ENCODE measurements around a stretch of chr11.

DNA sequence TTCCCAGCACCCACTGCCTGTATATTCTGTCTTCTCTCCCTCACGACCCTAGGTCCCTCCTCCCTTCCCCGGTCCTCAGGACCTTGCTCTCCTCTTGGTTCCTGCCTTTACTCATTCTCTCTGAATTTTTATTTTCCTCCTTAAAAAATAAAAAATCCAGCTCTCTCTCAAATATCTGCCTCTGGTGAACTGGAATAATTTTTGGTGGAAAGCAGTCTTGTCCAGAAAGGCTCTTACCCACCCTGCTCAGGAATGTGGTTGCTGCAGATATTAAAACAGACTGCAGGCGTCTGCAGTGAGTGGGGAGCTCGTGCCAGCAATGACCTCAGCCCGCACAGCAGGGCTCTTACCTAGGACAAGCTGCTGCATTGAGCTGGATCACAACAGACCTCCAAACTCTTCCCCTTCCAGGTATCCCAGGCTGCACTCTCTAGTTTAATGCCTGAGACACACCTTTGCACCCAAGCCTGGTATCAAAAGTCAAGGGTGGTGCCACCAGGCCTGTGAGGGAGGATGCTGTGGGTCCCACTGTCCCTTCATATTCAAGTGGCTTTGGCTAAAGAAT is 69.6 kb upstream of the CDON start:
- PRO-cap = no peak

GRCh38 chr11:126153981-126154424 is 57.4 kb downstream of the RPUSD4 start:
- PRO-cap = no peak

- PRO-cap = no peak
These were observed 1.7 kb downstream of the SRPRA start for GRCh38 chr11:126266912-126267459.

GRCh38 chr11:126290305-126291069 is 7.6 kb downstream of the TIRAP start:
- PRO-cap = no peak

DNA sequence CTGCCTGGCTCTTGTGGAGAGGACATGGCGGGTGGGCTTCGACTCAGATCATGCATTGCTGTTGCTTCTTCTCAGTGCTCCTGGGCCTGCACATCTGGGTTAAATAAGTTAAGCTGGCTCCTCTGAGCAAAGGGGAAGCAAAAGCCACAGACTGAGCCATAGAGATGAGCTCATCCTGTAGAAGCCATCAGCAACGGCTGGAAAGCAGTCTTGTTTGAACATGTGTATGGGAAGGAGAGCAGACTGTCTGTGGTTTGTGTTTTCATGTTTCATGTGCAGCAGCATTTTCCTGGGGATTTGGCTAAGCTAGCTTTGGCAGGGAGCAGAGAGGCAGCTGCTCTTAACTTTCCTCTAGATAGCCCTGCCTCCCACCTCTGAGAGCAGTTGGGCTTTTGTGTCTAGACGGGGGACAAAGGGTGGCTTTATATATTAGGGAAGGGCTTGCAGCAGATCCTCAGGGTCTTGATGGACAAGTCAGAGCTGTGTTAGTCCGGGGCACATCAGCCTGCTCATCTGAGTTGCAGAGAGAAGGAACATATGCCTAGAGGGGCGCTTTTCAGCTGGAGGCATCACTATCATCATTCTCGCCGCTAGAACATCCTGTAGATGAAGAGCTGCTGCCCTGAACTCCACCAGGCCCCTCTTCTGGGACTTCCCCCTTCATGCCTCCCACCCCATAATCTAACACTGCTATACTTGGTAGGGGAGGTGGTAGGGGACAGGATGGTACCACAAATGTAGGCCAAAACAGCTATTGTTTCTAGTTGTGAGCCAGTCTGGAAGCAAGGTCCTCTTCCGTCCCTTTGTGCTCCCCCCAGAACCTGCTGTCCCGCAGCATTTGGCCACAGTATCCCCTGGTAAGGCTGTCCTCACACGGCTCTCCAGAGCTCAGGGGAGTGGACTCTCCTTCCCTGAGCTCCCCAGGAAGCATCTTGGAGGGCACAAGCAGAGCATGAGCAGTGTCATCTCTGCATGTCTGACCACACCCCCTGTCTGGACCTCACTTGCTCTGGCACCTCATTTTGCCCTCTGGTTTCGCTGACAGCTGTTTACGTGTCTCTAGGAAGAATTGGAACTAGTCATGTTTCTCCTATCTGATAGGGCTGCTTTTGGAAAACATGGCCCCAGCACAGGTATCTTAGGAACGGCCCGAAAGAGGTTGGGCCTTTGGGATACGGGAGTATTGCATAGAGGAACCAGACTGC is 15.2 kb downstream of the DCPS start:
- PRO-cap = no peak

GRCh38 chr11:126585772-126586353 is 230.4 kb downstream of the ST3GAL4 start:
- PRO-cap = no peak

DNA sequence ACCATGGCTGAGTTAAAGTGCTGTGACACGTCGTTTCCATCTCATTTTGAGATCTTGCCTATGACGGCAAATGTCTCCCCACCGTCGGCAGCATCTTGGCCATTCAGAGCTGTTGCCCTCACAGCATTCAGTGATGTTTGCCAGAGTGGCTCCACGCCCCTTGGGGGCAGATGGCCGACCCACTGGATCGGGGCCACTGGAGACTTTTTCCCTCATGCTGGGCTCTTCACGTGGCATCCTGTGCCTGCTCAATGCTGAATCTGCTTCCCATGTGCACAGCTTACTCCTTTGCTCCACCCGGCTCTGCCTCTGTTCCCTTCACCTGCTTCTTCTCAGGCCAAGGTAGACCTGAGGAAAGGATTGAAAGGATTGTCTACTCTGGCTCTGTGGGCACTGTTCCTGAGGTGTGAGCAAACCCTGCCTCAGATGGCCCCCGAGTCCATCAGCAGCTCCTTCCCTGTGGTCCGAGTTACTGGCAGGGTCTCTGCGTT is 314.9 kb downstream of the KIRREL3 start:
- PRO-cap = no peak

- PRO-cap = no peak
These were observed 757.5 kb upstream of the KIRREL3 start for GRCh38 chr11:127758099-127758450.

DNA sequence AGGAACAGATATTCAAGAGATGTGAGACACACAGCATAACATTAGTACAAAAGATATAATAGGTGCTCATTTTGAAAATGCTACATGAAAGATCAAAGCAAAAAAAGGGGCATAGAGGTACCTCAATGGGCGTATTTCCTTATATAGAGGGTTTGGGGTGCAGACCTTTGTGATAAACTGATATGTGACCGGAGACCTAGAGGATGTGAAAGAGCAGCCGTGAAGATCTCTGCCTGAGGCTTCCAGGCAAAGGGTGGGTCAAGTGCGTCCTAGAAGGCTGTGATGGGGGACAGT is 551.4 kb downstream of the ETS1 start:
- PRO-cap = no peak

DNA sequence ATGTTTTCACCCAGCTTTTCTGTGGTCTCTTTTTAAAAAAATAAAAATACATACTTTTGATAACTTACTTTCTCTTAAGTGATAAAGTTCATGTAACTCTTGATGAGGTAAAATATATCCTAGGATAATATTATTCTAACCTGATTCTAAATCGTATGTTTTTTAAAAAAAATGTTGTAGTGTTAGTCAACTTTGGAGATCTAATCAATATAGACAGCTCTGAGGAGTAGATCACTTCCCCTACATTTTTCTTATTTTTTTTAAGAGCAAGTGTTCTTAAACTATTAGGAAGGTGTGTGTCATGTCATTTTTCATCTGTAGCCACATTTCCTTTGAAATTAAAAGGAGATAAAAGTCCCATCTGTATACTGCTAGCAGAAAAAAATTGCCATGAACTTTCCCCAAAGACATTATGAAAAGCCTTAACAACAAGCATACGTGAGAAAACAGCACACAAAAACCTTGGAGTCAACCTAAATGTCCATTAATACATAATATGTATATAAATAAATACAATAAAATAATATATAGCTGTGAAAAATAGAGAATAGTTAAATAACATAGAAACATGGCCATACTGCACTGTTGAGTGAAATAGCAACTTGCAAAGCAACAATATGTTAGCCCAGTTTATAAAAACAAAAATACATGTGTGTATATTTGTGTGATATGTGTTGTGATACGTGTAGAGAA is 286.6 kb downstream of the ETS1 start:
- PRO-cap = no peak

DNA sequence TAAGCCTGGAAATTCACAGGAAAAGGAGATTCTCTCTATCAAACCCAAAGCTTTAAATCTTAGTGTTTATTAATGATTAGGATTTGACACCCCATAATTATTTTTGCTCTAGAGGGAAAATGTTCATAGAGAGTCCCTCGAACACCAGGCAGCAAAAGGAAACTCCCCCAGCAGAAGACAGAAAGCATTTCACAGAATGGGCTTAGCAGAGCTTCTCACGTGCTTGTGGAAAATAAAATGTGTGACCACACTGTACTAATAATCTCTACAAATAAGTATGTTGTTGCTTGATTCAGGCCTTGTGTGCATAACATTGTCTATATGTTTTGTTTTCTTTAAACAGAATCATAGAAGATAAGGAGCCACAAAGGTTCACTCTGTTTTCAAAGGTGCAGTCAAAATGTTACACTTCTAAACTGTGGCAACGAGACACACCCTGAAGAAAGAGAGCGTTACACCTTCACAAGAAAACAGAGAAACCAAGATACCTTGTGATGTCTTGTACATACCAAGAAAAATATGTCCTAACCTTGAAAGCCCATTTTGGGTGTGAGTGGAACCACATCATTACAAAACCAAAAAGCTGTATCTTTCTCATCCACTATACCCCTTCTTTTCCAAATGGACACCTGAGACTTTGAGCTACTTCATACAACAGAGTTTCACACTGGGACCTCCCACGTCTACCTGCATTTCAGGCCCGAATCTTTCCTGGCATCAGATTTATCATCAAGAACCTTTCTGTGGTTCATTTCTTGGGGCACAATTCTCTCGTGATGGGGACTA is 282.5 kb downstream of the ETS1 start:
- PRO-cap = bidirectional peak, plus-strand start at position 380 of the sequence, minus-strand start at position 153 of the sequence; unidirectional peak, plus-strand start at position 541 of the sequence

GRCh38 chr11:128422414-128423147 is 164.8 kb downstream of the ETS1 start:
- PRO-cap = bidirectional peak, plus-strand start at chr11:128422907, minus-strand start at chr11:128422683

DNA sequence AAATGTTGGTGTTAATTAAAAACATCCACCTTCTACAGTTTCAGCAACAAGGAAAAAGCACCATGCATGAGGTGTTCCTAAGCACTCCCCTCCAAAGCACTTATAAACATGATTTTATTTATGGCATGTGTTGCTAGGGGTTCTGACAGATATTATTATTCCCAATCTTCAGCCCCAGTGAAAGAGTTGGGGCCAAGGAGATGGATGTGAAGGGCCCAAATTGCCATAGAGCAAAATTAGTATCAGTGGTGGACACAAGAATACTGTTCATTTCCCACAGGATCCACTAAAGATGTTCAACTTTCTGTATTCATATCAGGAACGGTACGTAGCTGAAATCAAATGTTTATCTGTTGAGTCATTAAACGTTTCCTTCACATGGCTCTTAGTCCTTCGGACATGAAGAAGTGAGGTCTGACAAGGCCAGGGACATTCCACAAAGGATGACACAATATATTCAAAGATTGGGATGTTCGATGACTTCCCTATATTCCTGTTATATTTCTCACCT is 129.2 kb downstream of the ETS1 start:
- PRO-cap = no peak

GRCh38 chr11:128471996-128472596 is 115.3 kb downstream of the ETS1 start:
- PRO-cap = no peak

DNA sequence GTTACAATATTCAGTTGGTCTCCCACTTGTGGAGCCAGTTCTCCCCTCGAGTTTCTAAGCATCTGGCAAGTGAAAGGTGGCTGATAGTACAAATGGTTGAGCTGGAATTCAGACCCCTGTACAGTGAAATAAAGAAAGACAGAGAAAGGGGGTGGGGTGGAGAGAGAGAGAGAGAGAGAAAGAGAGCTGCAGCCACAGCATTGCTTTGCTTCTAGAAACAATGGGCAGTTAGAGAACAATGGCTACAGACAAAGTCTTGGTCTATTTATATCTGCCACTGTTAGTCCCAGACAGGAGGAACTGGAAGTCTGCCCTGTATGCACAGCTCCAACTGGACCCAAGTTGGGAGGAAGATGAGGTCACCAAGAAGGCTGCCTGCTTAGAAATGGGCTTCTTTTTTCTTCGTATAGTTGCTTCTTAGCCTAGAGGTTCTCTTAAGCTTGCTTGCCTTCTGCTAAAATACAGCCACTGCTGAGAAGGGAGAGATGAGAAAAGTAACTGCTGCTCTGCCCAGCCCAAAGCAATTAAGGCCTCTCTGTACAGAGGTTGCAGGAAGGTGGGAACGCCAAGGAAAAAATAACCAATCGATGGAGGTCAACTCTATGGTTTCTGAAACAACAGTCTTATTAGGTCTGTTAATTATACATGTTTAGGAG is 85.4 kb downstream of the ETS1 start:
- PRO-cap = no peak

DNA sequence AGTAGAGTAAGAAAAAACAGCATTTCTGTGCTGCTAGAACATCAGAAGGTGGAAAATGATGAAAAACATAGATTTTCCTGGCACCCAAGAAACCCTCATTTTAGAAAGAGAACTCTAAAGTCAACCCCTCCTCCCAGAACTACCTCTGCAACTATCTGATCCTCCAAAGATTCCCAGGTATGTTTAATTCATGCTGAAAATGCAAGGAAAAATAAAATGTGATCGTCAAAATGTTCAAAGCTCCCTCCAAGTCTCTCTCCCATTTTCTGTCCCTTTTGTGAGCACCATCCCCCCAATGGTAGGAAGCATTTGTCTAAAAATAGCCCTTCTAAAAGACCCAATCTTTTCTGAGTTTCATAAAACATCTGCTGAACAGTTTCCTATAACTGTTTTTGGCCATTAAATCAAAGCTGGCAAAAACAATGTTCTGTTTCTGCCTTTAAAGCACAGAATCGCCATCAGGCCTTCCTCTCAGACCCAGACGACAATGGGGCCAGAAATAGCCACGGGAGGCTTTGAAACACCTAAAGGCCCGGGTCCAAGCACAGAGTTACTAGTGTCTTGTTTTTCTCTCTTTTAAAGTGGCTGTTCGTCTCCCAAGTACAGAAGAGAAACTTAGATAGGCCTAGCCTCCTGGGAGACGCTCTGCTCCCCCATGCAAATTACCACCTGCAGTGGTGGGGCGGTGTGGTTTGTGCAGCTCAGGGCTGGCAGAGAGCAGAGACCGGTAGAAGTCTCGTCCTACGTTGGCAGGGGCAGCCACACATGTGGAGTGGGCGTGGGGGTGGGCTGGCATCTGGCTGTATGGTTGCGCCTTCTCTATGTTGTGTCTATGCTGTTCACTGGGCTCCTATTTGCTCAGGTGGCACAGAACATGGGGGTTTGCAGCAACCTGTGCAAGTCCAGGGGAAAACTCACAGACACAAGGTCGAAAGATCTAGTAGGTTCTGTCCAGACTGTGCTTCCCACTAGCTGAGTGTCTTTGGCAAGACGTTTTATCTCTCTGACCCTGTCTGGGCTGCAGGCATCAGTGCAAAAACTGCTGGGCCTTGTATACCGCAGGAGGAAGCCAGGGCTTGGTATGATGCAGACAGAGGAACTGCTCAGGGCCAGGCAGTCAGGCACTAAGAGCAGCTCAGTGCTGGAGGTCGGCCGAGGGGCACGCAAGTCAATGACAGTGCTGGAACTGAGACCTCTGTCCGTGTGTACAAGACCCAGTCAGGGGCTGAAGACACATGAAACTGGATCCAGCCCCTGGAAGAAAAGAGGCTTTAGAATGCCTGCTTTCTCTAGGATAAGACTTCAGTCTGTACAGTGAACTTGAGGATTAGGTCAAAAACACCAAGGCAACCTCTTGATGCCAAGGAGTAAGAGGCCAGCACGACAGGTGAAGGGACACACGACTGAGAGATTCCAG is 23.6 kb upstream of the ETS1 start:
- PRO-cap = bidirectional peak, plus-strand start at position 730 of the sequence, minus-strand start at position 578 of the sequence; bidirectional peak, plus-strand start at position 1,082 of the sequence, minus-strand start at position 970 of the sequence

DNA sequence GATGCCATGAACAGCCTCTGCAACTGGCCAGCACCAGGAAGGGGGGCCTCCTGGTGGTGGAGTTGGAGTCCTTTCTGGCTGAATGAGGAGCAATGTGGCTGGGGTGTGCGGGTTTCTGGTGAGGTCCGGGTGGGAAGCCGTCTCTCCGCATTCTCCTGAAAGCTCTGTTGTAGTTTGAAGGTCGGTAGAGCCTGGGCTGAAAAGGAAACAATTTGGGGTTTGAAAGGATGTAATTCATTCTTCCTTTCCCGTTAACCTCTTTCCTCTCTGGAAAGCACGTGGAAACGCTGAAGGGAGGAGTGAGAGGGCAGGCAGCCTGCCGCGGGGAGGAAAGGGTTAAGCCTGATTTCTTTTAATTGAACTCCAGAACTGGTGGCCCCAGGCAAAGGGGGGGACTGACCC is 1.9 kb upstream of the FLI1 start:
- PRO-cap = no peak

DNA sequence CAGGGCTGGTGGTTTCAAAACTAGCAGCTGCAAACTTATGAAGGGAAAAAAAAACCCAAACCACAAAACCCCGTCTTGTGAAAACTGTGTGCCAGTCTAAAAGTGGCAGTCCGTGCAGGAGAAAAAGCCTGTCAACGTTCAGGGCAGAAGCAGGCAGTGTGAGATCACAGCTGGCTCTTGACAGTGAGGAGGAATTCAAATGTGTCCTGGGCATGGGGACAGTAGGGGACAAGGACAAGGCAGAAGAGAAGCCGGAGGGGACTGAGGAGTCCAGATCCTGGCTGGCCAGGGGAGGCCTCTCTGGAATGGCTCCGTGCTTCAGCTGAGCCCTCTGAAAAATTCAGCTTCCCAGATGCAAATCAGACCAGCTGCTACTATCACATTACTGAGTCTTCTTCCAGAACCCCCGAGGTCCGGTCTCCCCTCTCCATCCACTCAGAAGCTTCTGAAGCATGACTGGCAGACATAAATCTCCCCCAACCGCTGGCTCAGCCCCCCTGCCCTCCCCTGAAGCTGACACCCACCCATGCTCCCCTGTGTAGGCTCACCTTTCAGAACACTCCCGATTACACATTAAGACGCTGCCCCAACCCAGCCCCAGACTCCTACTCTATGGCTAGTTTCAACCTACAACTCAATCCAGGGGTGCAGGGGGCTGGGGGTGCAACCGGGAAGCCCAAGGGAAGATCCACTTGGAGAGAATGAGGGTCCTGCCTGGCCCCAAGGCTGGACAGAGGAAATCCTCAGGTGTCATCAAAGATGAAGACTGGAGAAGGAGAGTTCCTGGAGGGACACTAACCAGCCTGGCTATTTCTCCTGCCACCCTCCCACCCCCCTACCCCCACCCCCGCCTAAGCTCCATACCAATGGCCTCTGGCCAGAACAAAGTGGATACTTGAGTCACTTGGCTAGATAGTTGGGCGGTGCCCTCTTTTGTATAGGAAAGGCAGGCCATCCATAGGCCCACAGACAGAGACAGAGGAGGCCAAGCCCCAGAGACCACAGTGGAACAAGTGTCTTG is 32.1 kb downstream of the FLI1 start:
- PRO-cap = unidirectional peak, plus-strand start at position 94 of the sequence; unidirectional peak, plus-strand start at position 108 of the sequence; bidirectional peak, plus-strand start at position 400 of the sequence, minus-strand start at position 342 of the sequence

DNA sequence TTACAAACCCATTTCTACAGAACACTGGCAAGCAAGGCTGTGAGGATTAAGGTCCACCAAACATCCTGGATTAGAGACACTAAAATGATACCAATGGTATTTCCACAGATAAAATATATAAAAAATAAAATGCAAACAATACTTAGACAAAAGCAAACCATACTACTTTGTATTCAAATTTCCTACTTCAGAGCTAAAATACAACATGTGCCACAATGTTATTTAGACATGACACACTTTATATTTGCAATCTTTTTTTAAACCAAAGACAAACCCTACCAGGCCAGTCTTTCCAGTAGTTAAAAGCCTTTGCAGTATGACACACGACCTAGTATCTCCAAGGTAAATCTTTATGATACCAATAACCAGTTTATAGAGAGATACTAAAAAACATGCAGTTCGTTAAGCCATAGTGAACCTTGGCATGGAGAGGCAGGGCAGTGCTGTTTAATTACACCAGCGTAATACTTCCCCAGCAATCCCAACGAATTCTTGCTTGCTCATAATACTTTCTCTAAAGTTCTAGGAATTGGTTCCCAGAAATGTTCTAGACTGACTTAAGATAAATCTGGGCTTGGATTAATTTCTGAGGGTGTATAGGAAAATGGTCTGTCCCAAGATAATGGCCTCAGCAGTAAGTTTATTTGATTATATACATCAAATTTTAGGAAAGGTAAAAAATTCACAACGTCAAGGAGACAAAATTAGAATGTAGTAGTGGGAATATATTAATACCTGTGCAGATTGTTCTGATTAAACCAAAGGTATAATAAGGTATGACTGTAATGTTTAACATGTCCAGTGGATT is 71.5 kb upstream of the TP53AIP1 start:
- PRO-cap = no peak

DNA sequence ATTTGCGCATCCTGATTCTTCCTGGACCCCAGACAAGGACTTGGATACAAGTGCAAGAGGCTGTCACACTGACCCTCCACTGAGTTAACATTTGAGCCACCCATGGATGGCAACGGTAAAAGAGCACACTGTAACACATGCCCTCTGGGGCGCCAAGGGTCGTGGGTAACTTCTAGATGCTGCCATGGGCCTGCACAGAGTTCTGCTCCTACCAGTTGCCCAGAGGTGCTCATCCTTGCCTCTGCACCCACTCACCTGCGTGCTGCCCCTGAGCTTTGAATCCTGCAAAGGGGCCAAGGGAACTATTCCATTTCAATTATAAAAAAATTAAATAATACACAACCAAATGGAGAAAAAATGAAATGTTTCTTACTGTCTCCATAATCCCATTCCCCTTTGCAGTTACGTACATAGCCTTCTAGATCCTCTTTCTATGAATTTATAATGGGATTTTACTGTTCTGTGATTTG is 89.4 kb upstream of the TP53AIP1 start:
- PRO-cap = no peak